Foreskin fibroblast (primary cell): ENCODE measurements around the genes ACP7 and SYCN.

- RRBS: no CpG with 5 or more reads among the region's 13 CpGs
These were observed 2.1 kb downstream of the ACTN4 start for GRCh38 chr19:38649422-38650149.

GRCh38 chr19:38666645-38667046 is 19.2 kb downstream of the ACTN4 start:
- RRBS: no CpG with 5 or more reads among the region's 3 CpGs

- RRBS: no CpG with 5 or more reads among the region's 5 CpGs
These were observed 41.5 kb downstream of the CAPN12 start for GRCh38 chr19:38702880-38703146.

DNA sequence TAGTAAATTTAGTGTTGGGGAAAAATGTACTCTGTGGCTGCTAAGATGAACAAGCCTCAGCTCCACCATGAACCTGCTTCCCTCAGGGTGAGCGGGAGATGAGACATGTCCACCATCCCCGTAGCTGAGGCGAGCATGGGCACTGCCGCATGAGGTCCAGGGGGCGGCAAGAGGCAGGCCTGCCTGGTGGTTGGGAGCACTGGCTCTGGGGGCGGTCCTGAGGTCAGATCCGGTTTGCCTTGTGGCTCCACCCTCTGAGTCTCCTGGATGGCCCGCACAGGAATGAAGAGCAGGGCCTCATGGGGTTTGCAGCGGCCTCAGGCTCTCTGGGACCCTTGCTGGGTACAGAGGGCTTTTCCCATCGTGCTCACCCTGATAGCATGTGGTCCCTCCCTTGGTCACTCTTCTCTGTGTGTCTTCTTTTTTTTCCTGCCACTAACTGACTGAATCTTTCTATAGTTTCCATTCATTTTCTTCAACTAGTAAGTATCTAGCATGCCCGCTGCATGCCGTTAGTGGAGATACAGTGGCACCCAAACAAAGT is 37.4 kb downstream of the CAPN12 start:
- RRBS: no CpG with 5 or more reads among the region's 12 CpGs

- RRBS: 40% methylated on average over 4 of the region's 28 CpGs
These were observed 25.3 kb downstream of the CAPN12 start for GRCh38 chr19:38718674-38719606.

DNA sequence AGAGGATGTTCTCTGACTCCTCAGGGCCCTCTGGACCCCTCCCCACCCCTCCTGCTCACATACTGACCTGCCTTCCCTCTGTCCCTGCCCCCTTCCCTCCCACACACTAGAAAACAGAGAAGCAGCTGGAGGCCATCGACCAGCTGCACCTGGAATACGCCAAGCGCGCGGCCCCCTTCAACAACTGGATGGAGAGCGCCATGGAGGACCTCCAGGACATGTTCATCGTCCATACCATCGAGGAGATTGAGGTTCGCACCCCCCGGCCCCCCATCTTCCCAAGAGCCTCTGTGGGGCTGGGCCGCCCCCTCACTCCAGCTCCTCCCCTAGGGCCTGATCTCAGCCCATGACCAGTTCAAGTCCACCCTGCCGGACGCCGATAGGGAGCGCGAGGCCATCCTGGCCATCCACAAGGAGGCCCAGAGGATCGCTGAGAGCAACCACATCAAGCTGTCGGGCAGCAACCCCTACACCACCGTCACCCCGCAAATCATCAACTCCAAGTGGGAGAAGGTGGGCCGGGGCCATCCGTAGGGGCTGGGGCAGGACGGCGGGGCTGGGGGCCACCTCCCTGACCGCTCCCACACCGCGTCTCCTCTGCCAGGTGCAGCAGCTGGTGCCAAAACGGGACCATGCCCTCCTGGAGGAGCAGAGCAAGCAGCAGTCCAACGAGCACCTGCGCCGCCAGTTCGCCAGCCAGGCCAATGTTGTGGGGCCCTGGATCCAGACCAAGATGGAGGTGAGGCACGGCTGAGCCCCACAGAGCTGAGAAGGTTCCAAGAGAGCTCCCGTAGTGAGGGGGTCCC is 20.2 kb downstream of the CAPN12 start:
- RRBS: no CpG with 5 or more reads among the region's 34 CpGs

- RRBS: no CpG with 5 or more reads among the region's 19 CpGs
These were observed 7.9 kb downstream of the ECH1 start for GRCh38 chr19:38823468-38824311.

- RRBS: no CpG with 5 or more reads among the region's 10 CpGs
These were observed 5.7 kb downstream of the ECH1 start for GRCh38 chr19:38825820-38826302.

- RRBS: no CpG with 5 or more reads among the region's 31 CpGs
These were observed 7.6 kb downstream of the HNRNPL start for GRCh38 chr19:38841814-38843053.

- RRBS: no CpG with 5 or more reads among the region's 9 CpGs
These were observed 997 bp downstream of the HNRNPL start for GRCh38 chr19:38848860-38849117.

DNA sequence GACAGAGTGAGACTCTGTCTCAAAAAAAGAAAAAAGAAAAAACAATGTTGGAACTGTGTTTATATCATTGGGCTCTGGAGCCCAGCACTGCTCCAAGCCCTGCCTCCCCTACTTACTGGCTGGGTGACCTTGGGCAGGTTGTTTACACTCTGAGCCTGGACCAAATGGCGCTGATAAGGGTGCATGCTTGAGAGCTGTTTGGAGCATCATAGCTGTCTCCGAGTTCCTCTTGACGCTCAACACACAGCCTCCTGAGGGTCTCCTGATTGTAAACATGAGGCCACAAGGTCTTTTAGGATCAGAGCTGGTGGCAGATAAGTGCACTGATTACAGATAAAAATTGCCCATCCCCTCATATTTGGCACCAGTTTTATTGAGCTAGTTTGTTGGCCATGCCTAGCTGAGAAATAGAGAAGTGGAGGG is 3.7 kb downstream of the MRPS12 start:
- RRBS: no CpG with 5 or more reads among the region's 3 CpGs

- RRBS: 3% methylated on average over 29 of the region's 66 CpGs
These were observed at the start of gene ACP7 for GRCh38 chr19:39083661-39084733. ACP7 (plus strand) TSS chr19:39084368.

- RRBS: 77% methylated on average over 6 of the region's 27 CpGs
These were observed 10.8 kb downstream of the PAK4 start for GRCh38 chr19:39135958-39137245.

DNA sequence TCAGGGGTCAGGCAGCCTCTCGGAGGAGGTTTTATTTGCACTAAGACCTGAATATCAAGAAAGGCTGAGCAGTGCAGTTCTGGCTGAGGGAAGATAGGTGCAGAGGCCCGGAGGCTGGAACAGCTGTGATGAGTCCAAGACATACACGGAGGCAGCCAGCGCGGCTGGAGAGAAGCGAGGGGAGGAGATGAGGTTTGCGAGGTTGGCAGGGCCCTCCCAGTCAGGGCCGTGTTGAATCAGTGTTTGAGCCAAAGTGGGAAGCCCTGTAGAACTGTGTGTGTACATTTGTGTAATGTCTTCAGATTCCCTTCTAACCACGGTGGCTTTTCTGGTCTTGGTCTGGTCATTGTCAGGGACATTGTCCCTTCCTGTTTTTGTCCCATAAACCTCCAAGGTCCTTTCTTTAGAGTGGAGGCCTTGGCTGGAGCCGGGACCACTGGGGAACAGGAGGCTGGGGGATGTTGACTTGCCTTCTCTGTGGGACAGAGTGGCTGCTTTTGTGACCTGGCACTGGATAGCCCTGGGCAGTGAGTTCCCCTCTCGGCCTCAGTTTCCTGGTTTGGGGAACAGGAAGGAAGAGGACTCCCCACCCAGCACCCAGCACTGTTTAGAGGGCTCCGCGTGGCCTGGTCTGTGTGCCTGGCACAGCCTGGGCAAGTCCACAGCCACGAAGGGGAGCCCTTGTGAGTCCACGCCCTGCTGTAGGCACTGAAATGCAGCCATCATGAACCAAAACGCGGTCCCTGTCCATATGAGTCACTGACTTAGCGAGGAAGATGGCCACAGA is 35.1 kb downstream of the PAK4 start:
- RRBS: no CpG with 5 or more reads among the region's 18 CpGs

DNA sequence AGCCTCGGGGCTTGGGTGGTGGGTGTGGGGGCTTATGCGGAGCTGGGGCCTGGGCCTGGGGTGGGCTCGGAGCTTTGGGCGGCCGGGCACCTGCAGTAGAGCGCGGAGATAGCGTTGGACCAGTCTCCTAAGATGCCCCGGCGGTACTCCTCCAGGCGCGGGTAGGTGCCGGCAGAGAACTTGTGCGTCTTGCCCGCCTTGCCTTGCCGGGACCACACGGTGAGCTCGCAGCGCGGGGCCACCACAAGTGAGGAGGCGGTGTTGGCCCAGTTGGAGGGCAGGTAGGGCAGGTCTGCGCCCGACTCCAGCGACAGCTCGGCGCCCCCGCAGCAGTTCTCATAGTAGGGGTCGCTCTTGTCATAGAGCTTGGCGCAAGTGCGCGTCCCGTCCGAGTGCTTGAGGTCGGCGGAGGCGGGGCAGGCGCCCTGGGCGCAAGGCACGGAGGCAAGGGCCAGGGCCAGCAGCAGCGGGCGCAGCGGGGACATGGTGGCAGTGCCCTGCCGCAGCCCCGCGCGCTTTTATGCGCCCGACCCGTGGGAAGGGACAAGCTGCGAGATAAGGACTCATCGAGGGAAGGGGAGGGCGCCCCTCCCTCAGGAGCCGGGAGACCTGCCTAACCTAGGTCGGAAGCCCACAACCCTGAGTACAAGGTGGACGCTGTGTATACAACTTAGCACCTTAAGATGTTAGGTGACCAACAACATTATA is at the start of gene SYCN:
SYCN (minus strand) TSS at position 494 of the 708 bp plus-strand sequence.
- RRBS: 18% methylated on average over 8 of the region's 55 CpGs

DNA sequence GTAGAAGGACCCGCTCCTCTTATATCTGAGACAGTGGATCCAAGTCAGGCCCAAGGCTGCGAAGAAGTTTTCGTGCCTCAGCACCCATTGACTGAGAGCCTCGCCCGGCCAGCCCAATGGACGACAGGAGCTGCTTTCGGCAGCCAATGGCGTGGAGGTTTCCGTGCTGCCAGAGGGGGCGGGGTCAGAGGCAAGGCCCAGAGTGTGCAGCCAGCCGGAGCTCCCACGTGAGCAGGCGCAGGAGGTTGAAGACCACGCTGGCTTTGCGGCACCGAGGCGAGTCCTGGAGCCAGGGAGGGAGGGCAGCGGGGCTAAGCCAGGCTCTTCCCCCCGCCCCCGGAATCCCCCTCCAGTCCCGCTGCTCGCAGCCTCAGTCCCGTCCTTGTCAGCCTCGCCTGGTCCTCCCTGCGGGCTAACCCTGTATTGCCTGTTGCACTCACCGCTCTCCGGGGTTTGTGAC is 2.2 kb upstream of the IFNL3 start:
- RRBS: 7% methylated on average over 10 of the region's 27 CpGs

- RRBS: no CpG with 5 or more reads among the region's 7 CpGs
These were observed 10.4 kb downstream of the SAMD4B start for GRCh38 chr19:39352512-39353034.

DNA sequence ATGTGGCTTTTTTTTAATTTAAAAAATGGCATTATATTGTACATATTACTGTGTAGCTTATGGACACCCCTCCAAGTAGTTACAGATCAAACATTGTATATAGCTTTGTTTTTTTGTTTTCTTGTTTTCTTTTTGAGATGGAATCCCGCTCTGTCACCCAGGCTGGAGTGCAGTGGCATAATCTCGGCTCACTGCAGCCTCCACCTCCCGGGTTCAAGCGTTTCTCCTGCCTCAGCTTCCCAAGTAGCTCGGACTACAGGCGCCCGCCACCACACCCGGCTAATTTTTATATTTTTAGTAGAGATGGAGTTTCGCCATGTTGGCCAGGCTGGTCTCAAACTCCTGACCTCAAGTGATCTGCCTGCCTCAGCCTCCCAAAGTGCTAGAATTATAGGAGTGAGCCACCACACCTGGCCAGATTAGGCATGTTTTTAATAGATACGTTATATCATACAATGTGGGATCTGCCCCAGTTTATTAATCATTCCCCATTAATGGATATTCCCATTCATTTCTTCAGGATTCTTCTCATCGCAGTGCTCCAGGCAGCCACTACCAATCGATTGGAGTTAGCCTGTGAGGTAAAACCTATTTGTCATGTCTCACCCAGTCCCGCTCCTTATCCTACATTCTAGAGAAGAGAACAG is 11.4 kb downstream of the SAMD4B start:
- RRBS: no CpG with 5 or more reads among the region's 13 CpGs

DNA sequence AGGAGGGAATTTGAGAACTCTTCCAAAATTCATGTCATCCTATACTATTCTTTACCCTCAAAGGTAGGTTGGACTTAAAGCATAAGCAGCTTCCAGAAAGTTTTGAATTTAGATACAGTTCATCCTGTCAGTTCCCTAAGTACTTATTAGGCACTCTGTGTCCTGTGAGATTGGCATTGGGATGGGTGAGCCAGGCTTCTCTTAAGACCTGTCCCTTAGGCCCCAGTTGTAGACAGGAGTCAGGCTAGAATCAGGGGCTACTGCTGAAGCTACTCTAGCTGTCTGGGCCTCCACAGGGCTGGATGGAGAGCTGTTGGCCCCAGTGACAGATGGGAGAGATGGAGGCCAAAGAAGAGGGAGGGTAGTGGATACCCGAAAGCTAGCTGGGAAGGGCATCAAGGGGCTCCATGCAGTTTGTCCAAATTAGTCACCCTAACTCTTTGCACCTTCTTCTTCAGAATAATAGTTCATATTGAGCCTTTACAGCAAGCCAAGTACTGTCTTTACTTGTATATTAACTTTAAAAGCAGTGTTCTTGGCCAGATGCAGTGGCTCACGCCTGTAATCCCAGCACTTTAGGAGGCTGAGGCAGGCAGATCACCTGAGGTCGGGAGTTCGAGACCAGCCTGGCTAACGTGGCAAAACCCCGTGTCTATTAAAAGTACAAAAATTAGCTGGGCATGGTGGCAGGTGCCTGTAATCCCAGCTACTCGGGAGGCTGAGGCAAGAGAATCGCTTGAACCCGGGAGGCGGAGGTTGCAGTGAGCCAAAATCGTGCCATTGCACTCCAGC is 15.4 kb downstream of the SAMD4B start:
- RRBS: no CpG with 5 or more reads among the region's 11 CpGs

- RRBS: 48% methylated on average over 2 of the region's 27 CpGs
These were observed 1.9 kb downstream of the ZFP36 start for GRCh38 chr19:39408289-39409303.